ENCODE measurements around the genes PEX7 and TNFAIP3.

DNA sequence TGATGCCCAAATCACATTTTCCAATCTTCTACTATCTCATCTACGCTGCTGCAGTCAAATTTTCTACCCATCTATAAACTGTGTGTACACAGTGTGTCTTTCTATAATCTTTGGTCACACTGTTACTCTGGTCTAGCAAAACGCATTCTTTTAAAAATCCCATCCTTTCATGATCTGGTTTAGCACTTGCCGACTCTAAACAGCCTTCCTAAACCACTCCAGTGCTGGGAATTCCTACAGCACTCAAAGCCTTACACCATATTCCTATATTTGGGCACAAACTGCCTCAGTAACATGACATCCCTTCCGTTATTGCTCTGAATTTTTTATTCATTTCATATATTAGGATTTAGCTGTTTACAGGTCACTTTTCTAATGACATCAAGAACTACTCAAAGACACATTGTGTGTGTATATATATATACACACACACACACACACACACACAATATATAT, 145.2 kb downstream of the AHI1 start:
- PRO-cap, 2 experiments = no peak in any of the 2 experiments

GRCh38 chr6:135879924-135880291, 28.4 kb downstream of the PDE7B start:
- PRO-cap, 2 experiments = no peak in any of the 2 experiments

GRCh38 chr6:136253096-136254492, 3.5 kb upstream of the MTFR2 start:
- PRO-cap, 2 experiments = no peak in any of the 2 experiments

- PRO-cap, 2 experiments = peak in 2 of 2 experiments; most common plus-strand start chr6:136288902 (in 2); most common minus-strand start chr6:136289328 (in 1)
These were observed 777 bp downstream of the BCLAF1 start for GRCh38 chr6:136288617-136289520.

DNA sequence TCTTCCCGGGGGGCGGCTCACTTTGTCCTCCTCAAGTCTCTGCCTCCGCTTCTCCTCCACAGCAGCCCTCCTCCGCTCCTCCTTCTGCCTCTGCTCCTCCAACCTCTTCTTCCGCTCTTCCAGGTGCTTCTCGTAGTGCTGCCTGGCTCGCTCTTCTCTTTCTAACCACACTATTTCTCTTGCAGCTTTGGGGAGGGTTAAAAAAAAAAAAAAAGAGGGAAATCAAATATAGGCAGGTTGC, 99.6 kb upstream of the BCLAF1 start:
- PRO-cap, 2 experiments = no peak in any of the 2 experiments

DNA sequence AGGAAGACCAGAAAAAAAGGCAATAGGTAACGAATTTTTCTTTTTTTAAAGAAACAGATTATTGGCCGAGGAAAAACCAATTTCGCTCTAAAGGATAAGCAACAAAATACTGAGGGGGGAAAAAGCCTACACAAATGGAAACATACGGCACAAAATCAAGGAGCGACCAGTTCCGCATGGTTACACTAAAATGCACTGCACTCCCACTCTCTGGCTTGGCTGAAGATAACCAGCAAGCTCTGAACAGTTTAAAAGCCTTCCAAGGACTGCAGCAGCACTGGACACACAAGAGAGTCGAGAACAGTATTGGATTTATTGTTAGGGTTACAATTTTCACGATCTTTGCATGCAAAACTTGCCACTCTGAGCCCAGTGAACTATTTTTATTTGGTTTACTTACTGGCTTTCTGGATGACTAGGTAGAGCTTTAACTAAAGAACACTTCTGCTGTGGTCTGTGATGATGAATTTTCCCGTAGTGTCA, 938 bp upstream of the MAP7 start:
- PRO-cap, 2 experiments = no peak in any of the 2 experiments

GRCh38 chr6:136575483-136576270, 25.5 kb upstream of the MAP7 start:
- PRO-cap, 2 experiments = no peak in any of the 2 experiments

DNA sequence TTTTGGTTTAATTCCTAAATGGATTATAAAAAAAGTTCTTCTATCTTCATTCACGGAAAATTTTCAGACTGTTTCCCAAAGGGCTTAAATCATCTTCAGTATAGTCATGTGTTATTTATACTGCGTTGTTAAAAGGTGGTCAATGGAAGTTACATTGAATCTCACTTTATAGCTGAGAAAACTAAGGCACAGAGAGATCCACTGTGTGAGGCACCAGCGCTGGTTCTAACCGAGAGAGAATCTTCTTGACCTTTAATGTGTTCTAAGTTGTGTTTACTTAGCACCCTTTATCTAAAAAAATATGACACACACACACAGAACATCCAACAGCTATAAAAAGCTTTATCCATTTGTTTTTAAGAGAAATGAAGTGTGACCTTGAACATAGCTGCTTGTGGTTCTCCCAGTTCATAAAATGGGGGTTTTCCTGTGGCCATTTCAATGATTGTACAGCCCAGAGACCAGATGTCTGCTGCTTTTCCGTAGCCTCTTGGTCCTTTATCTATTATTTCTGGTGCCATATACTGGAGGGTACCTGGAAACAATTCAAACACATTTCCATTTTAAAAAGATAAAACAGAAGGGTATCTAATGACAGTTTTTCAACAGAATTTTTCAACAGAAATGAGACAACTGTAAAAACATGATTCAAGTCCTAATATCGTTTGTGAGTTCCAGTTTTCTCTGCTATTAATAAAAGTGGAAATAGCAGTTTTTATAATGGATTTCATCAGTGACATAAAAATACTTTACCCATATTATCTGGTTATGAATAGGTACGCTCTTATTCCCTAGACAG, 54.8 kb upstream of the MAP7 start:
- PRO-cap, 2 experiments = no peak in any of the 2 experiments

- PRO-cap, 2 experiments = no peak in any of the 2 experiments
These were observed 112.2 kb upstream of the MAP7 start for GRCh38 chr6:136662340-136662959.

DNA sequence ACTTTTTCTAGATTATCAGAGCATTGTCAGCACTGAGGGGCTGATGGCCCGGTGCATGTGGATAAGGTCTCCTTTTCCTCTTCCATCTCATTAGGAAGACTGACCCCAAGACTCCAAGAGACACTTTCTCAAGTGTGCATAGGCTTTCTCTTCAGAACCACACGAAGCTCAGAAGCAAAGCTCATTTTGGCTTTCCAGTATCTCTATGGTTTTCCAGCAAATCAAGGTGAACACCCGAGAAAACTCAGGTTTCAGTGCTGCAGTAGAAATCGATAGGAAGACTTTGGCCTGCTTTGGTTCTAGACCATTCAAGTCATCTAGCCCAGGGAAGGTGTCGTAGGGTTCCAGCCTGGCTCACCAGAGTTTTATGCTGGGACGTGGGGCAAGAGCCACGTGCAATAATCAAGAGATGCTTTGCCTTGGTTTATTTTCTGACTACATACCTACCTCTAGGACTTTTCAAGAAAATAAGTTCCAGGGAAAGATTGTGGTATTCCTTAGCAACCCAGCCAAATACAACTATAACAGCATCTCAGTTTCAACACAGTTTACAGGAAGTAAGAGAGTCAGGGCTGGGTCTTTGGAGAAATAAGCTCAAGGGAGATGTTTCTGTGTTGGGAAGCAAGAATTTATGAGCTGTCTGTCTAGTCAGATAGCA, 35.4 kb downstream of the MAP3K5 start:
- PRO-cap, 2 experiments = no peak in any of the 2 experiments

DNA sequence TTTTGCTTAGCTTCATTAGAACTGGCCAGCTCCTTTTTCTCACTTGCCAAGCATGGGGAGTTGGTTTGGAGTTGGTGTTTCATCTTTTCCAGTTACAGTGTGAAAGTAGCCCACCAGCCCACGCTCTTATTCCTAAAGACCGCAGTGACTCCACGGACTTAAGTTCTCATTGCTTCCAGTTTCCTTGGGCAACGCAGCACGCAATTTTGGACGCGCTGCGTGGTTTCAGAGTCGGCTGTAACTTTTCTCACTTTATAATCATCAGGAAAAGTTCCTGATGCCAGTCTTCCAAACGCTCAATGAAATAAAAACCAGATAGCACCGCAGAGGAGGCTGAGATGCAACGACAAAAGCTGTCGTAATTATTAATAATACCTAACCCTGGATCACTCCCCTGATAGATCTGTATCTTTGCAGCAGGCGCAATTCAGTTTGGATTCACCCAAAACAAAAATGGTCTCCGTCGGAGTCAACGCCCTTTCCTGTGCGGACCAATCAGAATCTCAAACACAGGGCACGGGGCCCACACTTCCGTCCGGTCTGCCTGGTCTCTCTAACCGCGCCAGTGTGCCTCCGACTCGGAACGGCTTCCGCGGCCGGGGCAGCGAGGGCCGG, at the start of gene PEX7:
Gene PEX7 (plus strand): TSS at position 556 of the 615 bp plus-strand sequence.
- PRO-cap, 2 experiments = peak in 2 of 2 experiments; most common plus-strand start position 528 of the sequence (in 1)

DNA sequence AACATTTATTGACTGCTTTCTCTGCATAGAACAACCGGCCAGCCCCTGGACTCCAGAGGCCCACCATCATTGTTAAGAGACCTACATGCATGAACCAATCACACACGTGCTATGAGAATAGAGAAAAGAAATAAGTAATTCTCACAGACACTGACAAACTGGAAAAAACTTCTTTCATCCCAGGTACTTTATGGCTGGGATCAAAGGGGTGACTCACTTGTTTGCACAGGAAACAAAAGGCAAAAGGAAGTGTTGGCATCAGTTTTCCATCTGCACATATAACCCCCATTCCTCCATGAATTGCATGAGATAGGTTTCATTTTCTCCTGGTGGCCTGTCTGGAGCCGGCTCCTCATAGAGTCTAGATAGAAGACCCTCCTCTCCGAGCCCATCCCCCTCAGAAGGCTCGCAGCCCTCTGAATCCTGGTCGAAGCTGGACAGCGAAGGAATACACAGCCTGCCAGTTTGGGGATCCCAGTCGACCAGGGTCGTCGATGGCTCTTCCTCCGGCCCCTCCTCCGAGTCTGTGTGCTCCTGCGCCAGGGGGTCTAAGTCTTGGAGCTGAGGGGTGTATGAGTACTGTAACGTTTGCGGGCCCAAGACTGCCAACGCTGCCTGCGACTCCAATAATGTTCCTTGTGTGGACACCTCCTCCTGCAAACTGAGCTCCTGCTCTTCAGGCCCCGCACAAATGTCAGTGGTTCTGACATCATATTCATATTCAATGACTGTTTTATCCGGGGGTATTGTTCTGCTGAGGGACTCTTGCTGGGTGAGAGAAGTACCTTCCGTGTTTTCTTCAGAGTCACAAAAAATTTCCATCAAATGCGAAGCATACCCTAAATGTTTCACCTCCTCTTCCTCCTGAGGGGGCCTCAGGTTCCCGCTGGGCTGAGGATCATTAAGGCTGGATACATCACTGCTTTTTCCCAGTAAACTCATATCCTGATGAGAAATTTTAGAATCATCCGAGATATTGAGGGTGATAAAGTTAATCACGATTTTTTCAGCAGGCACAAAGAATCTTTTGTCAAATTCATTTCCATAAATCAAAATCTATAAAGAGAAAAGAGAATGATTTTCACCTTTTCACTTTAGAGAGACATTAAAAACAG, 43.1 kb downstream of the IL20RA start:
- PRO-cap, 2 experiments = no peak in any of the 2 experiments

- PRO-cap, 2 experiments = no peak in any of the 2 experiments
These were observed 134.7 kb upstream of the IFNGR1 start for GRCh38 chr6:137353749-137354490.

DNA sequence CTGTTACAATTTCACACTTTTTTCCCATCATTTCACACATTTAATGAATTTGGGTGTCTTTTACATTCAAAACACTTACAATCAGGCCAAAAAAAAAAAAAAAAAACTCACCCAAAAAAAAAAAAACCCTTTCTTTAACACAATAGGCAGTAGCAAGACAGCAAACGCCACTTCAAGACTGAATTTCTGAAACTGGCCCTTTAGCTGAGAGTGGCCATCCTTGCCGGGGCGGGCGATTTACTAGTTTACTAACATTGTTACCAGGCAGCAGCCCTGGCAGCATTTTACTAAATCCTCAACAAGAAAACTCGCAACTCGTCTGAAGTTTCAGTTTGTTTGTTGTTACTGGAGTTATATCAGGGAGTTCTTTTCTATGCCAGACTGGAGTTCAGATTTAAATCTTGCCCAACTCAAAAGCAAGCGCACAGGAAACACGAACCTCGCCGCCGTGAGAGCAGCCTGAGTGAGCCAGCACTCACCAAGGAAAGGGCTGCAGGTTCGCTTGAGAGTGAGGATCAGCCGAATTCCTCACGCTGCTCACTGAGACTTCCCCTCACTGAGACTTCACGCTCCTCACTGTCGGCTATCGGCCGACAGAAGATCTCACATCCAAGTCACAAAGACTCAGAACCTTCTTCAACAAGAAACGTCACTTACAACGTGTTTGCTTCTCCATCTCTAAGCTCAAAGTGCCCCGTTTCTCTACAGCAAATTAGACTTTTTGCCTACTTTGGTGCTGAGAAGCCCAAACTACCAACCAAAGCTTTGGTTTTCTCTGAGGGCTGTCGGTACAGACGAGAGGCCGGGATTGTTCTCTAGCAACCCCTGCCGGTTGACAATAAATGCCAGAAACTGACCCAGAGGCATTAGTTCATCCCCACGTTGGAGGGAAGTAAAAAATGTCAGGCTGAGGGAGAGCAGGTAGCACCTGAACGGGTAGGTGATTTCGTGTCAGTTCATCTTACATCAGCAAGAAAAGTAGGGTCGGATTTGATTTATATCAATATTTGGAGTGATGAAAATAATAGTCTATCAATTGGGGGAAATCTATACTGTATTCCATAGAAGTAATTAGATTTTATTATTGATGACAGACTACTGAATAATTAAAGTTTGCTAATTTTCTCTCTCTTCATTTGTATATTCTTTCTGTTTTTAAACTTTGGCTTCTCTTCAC, 78.8 kb downstream of the OLIG3 start:
- PRO-cap, 2 experiments = no peak in any of the 2 experiments

DNA sequence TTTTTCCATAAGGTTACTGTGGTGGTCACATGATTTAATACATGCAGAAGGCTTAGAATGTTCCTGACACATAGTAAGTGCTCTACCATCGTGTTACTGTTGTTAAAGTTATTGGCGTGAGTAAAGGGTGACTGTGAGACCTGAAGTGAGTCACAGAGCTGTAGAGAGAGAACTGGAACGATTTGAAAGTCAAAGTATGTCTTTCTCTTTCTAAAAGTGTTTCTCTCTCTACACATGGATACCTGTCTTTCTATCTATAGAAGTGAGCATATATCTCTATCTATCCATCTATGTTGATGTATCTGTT, 153.9 kb upstream of the OLIG3 start:
- PRO-cap, 2 experiments = no peak in any of the 2 experiments

DNA sequence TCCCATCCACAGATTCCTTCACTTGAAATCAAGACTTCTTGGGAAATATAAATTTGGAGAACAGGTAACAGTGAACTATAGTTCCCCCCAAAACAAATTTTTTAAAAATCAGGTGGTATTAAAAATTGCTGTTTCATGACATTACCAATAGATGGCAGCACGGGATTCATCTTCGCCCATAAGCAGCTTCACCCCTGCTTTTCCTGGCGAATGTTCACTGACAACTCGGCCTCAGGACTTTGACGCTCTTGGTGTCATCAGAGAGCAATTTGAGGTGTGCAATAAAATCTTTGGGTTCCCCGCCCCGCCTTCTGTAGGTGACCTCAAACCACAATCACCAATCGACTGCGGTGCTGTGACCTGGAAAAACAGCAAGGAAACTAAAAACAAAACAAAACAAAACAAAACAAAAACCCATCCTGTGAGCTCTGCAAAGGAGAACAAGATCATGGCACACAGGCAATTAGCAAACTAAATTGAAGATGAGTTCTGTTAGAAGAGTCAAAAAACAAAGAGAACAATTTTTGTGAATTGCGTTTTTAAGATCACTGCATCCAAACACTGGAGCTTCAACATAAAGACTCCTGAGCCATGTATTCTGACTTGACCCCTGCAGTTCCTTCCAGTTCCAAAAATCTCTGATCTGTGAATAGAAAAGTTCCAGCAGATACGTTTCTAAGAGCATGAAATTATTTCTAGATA, 159.0 kb upstream of the TNFAIP3 start:
- PRO-cap, 2 experiments = no peak in any of the 2 experiments

DNA sequence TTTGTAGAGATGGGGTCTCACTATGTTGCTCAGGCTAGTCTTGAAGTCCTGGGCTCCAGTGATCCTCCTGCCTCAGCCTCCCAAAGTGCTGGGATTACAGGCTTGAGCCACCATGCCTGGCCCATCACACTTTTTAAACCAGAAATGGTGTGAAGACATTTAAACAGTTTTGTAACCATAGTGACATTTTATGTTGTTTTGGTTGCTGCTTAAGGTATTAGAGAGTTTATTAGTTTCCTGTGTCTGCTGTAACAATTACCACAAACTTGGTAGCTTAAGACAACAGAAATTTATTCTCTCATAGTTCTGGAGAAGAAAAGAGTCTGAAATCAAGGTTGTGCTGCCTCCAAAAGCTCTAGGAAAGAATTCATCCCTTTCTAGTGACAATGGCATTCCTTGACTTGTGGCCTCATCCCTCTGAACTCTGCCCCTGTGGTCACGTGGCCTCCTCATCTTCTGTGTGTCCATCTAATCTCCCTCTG, 104.6 kb upstream of the TNFAIP3 start:
- PRO-cap, 2 experiments = no peak in any of the 2 experiments

GRCh38 chr6:137829028-137830195, 37.6 kb upstream of the TNFAIP3 start:
- PRO-cap, 2 experiments = no peak in any of the 2 experiments

DNA sequence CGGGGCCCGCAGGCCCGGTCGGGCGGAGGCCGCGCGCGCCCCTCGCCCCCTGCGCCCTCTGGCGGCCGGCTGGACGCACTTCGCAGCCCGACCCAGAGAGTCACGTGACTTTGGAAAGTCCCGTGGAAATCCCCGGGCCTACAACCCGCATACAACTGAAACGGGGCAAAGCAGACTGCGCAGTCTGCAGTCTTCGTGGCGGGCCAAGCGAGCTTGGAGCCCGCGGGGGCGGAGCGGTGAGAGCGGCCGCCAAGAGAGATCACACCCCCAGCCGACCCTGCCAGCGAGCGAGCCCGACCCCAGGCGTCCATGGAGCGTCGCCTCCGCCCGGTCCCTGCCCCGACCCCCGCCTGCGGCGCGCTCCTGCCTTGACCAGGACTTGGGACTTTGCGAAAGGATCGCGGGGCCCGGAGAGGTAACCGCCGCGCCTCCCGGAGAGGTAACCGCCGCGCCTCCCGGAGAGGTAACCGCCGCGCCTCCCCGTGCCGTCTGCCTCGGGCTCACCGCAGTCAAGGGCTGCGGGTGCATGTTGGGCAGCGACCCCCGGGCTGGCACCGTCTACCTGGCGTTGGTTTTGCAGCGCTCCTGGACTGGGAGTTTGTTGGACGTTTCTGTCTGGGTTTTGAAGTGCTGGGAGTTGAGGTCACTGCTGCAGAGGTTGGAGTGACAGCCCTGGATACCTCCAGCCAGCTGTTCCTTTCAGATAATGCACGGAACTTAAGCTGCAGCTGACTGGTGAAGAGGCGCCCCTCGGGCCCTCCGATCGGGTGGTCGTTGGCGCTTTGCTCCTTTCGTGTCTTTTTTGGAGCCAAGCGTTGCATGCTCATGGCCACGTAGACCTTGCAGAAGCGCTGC, at the start of gene TNFAIP3:
Gene TNFAIP3 (plus strand): TSS at position 180 of the 855 bp plus-strand sequence.
- PRO-cap, 2 experiments = peak in 2 of 2 experiments; most common plus-strand start position 168 of the sequence (in 1); most common minus-strand start position 613 of the sequence (in 1)

DNA sequence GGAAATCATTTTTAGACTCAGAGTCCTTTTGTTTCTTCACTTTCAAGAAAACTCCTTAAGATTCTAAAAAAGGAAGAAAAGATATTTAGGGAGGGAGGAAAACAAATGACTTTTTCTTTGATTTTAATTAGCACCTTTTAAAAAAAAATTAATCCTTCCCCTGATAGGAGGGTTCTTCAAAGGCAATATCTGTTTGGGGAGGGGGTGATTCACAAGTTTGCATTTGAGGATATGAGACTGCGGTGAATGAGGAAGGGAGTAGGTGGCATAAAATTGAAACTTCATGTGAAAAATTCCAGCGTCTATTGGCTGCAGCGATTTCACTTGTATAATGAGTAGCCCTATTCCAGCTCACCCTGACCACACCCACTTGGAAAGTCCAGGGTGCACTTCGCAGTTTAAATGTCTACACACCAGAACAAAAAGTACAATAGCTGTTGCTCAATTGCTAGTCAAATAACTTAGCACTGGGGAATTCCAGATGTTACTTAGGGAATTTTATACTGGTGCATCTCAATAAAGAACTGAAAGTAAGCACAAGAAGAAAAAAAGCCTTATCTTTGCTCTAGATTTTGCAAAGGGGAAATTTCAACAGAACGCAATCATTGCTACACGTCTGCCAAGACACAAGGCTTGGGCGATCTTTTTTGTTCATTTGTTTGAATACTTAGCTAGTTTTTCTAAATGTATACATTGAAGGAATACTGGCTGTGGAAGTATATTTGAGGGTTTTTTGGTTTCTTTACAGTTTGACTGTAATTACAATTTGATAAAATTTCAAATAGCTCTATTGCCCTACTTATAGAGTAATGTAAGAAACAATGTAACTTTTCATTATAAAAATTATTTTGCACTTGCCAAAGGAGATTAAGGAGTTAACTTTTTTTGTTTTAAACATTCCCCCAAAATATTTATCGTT, 6.3 kb downstream of the TNFAIP3 start:
- PRO-cap, 2 experiments = no peak in any of the 2 experiments